Sternocleidomastoid (tissue), 1 donor: ENCODE data around the genes TTC39A, PRPF38A and SHISAL2A.

DNA sequence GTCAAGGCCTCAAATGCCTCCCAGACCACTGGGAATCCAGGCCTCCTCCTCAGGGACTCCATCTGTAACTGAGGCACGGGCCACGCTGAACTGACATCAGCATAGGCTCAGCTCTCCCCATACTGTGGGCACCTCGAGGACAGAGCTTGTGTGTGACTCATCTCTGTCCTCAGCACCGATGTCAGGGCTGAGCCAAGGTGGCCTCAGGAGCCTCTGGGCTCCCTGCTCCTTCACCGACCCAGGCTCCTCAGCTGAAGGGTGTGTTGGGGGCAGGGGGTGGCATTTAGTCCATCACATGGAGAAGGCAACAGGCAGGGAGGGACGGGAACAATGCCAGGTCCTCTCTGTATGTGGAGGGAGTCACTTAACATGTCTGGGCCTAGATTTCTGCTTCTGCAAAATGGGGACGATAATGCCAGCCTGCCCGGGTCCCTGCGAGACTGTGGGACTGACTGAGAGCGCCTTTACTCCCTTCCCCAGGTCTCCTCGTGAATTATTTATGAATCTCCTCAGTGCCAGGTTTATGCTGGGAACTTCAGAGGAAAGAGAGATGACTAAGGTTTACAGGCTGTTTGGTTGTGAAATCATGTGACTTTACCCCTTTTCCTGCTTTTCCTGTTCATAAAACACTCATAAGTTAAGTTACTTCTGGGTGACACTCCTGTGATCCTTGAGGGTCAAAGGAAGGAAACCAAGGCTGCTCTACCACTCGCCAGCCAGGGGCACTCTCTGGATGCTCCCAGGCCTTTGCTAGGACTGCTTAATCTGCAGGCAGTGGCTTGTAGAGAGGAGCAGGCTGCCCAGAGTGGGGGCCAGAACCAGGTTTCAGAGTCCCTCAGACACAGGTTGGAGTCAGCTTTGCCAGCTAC, 16.2 kb downstream of the TTC39A start:
- PRO-cap = no peak

- PRO-cap = no peak
Measured at GRCh38 chr1:51316323-51317159, 13.8 kb downstream of the TTC39A start.

DNA sequence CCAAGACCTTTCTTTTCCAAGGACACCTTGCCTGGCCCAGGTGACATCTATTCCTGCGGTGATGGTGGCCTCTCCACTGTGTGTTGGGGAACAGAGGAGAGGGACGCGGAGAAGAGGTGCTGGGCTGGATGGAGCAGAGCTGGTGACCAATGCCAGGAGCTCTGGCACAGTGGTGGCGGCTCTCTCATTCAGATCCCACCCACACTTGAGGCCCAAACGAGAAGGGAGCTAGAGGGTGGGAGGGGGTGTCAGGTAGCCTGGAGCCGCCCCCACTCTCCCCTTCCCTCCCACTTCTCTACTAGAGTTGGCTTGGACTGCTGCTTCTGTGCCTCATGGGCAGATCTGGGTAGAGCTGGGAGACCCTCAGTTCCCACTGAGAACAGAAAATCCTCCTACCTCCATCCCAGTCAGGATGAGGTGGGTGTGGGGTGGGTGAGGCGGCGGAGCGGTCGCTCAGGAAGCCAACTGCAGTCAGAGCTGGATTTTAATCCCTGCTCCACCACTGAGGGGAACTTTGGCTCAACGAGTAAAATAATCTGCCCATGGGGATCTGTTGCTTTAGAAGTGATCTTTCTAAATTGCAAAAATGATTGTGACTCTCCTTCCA, 3.5 kb downstream of the TTC39A start:
- PRO-cap = no peak

GRCh38 chr1:51329963-51330893, at the start of gene TTC39A:
TSS of gene TTC39A (minus strand) at chr1:51330562.
- PRO-cap = bidirectional peak, plus-strand start at chr1:51330482, minus-strand start at chr1:51330430

- PRO-cap = no peak
Measured at GRCh38 chr1:51422998-51423857, 92.9 kb upstream of the TTC39A start.

GRCh38 chr1:51491660-51491859, 27.5 kb downstream of the EPS15 start:
- PRO-cap = no peak

- PRO-cap = no peak
Measured at GRCh38 chr1:51494186-51494810, 24.8 kb downstream of the EPS15 start.

- PRO-cap = no peak
Measured at GRCh38 chr1:51576804-51577362, 40.0 kb upstream of the OSBPL9 start.

GRCh38 chr1:51617222-51618211, 625 bp downstream of the OSBPL9 start:
- PRO-cap = bidirectional peak, plus-strand start at chr1:51617684, minus-strand start at chr1:51617653

DNA sequence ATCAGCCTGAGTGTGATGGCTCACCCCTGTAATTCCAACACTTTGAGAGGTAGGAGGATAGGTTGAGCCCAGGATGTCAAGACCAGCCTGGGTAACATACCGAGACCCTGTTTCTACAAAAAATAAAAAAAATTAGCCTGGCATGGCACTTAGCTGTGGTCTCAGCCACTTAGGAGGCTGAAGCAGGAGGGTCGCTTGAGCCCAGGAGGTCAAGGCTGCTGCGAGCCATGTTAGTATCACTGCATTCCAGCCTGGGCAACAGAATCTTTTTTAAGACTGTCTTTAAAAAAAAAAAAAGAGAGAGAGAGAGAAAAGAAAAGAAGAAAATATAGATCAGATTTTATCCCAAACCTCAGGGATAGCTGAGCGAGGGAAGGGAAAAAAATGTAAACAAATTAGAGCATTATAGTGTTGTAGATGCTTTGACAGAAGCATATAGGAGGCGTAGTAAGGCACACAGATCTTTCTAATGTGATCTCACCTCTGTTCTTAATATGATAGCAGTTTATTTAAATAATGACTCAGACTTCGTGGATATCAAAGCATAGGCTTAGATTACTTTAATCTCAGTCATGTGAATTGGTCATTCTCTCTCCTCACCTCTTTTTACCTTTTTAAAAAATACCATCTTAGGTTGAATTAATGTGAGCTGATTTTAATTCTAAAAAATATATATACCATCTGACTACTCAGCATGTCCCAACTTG, 76.4 kb downstream of the OSBPL9 start:
- PRO-cap = no peak

- PRO-cap = no peak
Measured at GRCh38 chr1:51789020-51789857, 89.3 kb downstream of the NRDC start.

- PRO-cap = no peak
Measured at GRCh38 chr1:52020781-52021259, 12.8 kb downstream of the KTI12 start.

DNA sequence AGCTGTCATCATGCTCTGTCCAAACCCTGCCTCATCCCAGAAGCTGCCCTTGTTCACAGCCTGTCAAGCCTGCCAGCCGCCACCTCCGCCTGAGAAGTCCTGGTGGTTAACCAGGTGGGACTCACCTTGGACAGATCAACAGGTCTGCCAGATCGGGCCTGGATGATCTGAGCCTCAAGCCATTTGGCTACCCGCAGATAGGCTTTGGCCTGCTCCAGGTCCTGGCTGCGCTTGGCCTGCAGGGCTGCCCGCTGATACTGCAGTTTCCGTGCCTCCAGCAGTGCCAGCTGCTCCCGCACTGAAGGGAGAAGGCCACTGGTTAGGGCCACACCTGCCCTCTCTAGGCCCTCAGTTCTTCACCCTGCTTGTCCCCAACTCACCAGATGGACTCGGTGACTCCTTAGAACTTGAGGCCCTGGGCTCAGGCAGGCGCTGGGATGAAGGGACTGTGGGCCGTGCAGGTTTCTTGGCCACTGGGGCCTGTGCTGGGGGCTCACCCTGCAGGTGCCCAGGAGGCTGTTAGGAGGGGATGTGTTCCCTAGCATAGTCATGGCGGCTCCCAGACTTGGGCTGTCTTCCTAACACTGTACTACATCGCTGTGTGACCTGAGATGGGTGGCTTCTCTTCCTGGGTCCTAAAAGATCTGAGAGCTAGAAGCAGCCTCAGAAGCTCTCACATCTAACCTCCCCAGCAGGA, 8.5 kb downstream of the CC2D1B start:
- PRO-cap = no peak

DNA sequence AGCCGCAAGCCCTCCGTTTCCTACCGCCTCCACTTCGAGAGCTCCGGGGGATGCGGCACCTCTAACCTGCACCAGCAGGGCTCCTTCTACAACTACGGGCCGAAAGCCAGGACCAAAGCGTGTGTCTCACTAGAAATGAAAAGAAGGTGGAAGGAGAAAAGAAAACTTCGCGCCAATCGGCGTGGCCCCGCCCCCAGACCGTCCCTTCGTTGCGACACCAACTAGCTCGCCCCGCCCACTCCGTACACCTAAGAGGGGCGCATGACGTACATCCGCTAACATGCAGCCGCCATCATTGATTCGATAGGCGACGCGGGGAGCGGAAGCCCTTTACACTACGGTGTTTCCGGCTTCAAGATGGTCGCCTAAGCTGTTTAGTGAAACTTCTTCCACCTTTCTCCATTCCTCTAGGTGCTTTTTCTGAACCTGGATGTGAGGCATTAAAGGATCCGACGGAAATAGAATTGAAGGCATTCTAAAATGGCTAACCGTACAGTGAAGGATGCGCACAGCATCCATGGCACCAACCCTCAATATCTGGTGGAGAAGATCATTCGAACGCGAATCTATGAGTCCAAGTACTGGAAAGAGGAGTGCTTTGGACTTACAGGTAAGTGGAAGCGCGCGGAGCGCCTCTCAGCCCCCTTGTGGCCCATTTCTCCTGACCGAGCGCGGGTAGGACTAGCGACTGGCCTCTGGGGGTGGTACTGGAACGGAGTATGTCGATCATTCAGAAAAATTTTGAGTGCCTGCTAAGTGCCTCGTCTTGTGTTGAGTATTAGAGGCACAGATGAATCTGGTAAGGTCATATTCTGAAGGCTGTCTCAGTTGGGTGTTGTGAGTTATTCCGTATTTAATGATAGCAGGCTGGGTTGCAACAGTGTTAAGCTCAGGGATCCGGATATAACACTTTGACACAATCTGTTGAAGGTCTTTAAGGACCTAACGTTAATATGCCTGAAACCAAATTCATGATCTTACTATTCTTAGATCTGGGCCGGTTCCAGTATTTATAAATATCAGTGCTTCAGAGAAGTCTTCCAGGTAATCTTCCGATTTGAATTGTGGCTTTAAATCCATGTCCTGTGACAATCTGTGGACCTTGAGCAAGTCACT, at the start of gene PRPF38A:
TSS of gene PRPF38A (plus strand) at position 333 of the 1,116 bp plus-strand sequence.
- PRO-cap = bidirectional peak, plus-strand start at position 333 of the sequence, minus-strand start at position 202 of the sequence

- PRO-cap = no peak
Measured at GRCh38 chr1:52413502-52414129, 9.2 kb downstream of the PRPF38A start.

DNA sequence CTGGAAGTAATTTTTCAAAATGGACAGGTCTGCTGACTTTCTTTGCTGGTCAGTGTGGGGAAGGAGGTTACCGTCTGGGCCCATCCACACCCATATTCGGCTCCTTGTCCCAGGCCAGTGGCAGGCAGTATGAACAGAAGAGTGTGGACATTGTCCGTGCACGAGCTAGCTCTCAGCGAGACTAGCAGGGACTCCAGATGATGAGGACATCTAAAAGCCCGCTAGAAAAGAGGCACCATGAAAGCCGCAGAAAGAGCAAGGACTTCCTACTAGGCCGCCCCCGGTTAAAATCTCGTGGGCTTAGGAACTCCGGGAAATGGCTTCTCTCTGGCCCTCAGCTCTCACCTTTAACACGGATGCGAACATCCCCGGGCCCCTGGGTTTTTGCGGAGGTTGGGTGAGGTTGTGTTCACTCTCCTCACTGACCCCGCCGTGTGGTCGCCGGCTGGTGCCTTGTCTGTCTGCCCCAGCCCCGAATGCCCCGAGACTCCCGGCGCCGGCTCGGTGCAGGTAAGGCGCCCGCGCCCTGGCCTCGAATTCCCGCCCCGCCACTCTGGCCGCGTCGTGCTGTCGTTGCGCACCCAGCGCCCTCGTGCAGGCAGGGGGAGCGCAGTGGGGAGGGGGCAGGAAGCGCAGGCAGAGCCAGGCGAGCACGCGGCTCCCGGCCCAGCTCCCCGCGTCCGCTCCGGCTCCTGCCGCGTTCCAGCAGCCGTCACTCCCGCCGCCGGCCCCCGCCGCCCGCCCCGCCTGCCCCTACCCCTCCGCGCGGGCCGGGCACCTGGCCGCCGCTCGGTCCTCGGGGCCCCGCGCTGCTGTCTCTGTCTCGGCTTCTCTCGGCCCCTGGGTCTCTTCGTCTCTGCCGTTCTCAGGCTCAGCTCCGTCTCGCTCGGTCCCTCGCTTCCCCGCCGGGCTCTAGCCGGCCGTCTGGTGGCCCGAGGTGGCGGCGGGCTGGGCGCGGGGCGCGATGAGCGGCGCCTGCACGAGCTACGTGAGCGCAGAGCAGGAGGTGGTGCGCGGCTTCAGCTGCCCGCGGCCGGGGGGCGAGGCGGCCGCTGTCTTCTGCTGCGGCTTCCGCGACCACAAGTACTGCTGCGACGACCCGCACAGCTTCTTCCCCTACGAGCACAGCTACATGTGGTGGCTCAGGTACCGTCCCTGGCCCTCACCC, at the start of gene SHISAL2A:
TSS of gene SHISAL2A (plus strand) at position 639 of the 1,168 bp plus-strand sequence.
- PRO-cap = bidirectional peak, plus-strand start at position 626 of the sequence, minus-strand start at position 555 of the sequence

DNA sequence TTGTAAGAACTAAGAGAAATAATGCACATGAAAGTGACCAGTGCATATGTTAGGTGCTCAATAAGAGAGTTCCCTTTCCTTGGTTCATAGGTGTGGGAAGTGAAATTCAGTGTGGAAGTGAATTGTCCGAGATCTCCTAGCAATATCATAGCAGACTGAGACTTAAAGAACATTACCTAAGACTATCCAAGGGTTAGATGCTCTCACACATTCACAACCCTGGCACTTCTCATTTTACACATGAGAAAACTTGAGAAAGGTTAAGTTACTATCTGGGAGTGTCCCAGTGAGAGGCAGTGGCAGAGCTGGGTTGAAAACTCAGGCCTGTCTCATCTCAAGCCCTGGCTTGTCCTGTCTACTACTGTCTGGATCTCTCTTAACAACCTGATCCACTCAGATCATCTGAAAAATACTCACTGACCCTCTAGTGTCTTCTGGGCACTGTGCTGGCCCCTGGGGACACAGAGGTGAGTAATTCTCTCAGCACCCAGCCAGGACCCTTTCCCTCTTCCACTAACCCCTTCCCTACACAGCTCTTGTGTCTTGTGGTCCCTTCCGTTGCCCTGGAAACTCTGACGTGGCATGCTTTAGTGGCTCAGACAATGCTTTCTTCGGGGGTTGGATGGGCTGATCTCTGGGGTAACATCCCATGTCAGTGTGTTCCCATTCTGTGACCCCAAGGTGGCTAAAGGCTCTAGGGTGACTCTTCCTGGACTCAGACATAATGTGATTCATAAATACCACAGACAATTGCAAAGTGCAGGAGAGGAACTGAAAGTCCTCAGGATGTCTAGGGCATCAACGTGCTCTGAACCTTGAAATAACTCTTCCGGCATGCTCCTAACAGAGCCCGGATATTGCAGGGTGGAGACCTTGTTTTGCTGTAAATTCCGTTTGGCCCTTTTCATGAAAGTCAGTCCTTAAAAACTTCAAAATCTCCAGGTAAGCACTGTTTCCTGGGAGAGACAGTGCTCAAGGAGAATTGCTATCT, 3.8 kb downstream of the SHISAL2A start:
- PRO-cap = no peak

GRCh38 chr1:52659781-52660310, 26.9 kb downstream of the SHISAL2A start:
- PRO-cap = no peak

- PRO-cap = no peak
Measured at GRCh38 chr1:53075491-53076132, 13.6 kb downstream of the PODN start.

- PRO-cap = no peak
Measured at GRCh38 chr1:53081780-53082258, 19.8 kb downstream of the PODN start.